AG09309 (cell line): ENCODE measurements around the genes KRT23, KRTAP2-3 and KRTAP4-12.

DNA sequence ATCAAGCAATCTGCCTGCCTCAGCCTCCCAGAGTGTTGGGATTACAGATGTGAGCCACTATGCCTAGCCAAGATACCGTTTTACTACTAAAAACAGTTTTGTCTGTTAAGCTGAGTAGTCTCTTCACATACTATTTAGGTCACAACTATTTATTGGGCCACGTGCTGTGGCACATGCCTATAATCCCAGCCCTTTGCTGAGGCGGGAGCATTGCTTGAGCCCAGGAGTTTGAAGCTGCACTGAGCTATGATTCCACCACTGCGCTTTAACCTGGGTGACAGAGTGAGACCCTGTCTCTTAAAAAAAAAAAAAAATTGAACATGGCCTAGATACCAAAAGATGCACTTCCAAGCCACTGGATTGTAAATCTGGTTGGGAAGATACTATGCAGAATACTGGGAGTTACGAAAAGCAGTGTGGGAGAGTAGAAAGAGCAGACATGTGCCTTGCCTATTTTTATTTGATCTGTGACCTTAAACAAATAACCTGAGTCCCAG, 16.4 kb upstream of the CDC6 start:
- RRBS, result no CpG with 5 or more reads among the region's 5 CpGs

DNA sequence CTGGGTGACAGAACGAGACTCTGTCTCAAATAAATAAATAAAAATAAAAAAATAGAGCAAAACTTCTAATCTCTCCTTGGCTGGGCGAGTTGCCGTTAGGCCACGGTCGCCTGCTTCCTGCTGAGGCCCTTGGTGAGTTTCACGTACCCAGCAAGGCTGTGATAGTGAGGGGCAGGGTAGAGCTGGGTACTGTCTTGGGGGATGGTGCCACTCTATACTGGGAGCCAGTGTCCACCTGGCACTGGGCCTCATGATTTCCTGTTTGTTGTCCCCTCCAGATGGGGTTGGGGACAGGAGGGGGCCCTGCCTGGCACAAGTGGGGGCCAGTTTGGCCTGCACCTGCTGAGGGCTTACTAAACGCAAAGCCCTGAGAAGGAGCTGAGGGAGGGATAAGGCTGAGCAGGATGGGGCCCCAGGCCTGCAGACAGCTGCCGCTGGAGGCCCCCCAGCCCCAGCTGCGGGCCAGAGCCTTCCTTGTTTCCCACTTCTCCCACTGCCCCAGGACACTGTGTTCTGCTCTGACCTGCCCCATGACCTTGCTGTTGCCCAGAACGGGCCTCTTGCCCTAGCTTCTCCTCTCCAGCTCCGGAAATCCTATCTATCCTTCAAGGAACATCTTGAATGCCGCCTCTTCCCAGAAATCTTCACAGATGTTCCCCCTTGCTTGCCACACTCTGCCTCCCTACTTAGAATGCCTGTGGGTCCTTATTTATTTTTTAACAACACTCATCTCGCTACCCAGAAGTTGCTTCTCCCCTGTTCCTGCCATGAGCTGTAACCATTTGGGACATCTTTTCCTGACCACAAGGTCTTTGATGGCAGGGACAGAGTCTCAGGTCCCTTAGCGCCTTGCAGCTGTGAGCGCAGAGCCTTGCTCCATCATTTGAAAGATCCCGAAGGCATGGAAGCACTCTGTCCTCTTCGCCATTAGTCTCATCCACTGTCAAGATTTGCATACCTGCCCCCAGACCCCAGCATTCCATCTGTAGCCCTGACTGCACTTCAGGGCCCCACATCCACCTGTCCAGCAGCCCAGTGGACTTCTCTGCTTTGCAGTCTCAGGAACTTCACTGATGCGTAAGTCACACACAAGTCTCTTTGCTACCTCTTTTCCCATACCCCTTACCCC, 25.2 kb downstream of the GJD3 start:
- RRBS, result no CpG with 5 or more reads among the region's 18 CpGs

DNA sequence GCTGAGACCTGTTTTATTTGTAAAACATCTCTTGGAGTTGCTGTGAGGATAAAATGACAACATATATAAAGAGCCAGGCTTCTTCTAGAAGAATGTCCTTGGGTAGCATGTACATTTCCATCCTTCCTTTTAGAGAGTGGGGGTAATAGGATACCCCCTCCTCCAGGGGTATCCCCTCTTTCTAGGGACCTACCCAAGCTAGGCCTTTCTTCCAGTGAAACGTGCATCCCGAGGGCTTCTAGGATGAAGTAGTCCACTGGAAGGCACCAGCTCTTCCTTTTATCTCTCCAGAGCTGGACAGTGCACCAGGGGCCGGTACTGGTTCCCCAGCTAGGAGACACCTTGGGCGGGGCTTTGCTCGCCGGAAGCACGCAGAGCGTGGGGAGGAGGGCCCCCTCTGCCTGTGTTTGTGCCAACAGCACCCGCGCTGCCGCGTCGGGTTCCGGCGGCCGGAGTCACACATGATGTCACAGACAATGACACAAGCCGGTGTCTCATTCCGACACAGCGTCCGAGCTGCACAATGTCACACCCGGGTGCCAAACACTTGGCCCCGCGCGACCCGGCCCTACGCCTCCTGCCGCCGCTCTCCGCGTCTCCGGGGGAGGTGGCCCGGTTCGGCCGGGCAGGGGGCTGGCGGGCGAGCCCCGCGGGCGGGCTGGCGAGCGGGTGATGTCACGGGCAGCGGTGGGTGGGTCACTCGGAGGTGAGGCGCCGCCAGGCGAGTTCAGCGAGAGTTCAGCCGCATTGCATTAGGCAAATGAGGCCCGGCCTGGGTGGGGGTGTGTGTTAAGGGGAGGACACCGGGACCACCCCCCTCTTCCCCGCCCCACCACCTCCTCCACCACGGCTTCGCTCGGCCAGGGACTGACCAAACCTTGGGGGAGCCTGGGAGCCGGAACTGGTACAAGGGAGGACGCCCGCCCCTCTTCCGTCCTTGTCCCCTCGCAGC, 23.3 kb downstream of the GJD3 start:
- RRBS, result 5% methylated on average over 21 of the region's 60 CpGs

DNA sequence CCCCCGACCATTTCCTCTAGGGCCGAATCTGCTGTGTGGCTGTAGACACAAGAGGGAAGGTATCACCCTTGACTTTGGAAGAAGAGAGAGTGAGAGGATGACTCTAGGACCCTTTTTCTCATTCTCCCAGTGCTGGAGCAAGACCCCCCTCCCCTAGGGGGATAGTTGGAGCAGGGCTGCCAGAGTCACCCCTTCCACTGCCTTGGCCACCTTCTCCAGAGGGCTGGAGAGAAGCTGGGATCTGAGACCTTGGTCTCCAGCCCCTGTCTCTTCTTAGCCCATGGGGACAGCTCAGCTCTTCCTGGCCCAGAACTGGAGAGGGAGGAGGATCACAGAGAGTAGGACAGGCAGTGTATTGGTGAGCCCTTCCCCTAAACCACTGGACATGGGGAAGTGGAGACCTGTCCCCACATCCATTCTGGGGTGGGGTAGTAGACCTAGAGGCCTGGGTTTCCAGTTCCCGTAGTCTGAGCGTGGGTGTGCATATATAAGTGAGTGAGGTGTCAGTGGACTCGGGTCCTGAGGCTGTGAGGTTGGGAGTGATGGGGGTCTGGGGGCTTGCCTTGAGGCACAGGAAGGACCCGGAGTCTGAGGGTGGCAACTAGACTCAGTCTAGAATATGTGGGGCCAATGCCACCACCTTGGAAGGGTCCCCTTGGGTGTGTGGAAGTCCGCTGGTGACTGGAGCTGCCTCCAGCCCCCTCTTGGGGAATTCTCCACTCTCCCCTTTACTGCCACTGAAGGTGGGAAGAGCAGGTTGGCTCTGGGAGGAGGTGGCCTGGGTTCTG, 20.1 kb downstream of the GJD3 start:
- RRBS, result no CpG with 5 or more reads among the region's 7 CpGs

DNA sequence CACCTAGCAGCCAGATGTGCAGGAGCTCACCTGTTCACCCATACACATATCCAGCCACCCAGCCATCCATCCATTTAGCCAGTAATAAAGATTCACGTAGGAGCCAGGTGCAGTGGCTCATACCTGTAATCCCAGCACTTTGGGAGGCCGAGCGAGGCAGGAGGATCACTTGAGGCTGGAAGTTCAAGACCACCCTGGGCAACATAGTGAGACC, 11.9 kb downstream of the GJD3 start:
- RRBS, result no CpG with 5 or more reads among the region's 3 CpGs

DNA sequence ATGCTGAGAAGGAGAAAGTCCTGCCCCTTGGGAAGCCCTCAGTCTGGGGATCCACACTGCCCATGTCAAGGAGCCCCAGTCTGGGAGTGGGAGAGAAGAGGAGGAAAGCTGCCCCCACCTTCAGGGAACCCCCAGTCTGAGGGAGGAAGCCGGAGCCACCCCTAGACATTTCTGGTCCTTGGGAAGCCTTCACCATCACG, 6.8 kb downstream of the GJD3 start:
- RRBS, result no CpG with 5 or more reads among the region's 2 CpGs

DNA sequence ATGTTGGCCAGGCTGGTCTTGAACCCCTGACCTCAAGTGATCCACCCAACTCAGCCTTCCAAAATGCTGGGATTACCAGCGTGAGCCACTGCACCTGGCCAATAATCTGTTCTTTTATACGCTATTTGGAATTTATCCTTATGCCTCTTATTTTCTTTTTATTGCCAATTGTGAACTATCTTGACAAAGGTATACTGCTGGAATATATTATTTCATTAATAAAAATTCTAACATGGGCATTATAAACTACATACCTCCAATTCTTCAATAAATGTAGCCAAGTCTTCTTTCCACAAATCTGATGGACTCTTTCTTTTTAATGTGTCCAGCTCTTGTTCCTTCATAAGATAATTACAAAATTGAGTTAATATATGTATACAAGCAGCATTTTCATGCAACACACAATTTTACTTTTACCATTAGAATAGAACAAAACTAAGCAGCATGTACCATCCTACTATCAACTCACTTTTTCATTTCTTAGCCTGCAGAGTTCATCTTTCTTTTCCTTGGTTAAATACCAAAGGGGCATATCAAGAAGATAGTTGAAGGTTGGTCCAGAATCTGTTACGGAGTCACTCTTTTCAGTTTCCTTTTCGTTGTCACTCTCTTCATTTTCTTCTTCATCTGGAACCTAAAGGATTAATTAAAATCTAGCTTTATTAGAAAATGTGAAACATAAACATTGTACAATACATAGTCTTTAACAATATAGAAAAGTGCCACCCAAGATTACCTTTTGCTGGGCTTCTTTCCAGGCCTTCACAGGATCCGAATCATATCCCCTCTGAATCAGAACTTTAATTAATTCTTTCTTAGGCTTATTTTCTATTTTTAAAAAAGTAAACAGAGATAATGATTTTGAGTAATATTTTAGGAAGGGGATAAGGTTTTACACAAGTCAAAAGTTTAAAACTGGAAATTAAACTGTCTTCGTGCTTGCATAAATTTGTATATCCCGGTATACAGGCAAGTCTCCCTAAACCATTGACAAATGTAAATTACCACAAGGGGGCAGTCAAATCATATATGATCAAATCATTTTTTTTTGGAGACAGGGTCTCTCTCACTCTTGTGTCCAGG, 19.1 kb downstream of the TOP2A start:
- RRBS, result no CpG with 5 or more reads among the region's 7 CpGs

DNA sequence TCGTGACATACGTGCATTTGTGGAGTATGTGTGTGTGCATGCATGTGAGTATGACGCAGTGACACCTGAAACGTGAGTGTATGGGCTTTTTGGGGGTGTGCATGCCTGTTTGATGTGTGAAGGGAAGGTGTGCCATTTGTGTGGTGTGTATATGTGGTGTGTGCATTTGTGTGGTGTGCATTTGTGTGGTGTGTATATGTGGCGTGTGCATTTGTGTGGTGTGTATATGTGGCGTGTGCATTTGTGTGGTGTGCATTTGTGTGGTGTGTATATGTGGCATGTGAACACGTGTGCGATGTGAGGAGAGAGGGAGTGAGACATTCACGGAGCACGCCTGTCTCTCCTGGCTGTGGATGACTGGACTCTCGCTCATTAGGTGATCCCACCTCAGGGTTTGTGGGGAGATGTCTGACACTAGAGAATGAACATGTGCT, 15.8 kb downstream of the IGFBP4 start:
- RRBS, result no CpG with 5 or more reads among the region's 11 CpGs

- RRBS, result no CpG with 5 or more reads among the region's 5 CpGs
Observed at GRCh38 chr17:40464240-40464591, 21.0 kb downstream of the IGFBP4 start.

DNA sequence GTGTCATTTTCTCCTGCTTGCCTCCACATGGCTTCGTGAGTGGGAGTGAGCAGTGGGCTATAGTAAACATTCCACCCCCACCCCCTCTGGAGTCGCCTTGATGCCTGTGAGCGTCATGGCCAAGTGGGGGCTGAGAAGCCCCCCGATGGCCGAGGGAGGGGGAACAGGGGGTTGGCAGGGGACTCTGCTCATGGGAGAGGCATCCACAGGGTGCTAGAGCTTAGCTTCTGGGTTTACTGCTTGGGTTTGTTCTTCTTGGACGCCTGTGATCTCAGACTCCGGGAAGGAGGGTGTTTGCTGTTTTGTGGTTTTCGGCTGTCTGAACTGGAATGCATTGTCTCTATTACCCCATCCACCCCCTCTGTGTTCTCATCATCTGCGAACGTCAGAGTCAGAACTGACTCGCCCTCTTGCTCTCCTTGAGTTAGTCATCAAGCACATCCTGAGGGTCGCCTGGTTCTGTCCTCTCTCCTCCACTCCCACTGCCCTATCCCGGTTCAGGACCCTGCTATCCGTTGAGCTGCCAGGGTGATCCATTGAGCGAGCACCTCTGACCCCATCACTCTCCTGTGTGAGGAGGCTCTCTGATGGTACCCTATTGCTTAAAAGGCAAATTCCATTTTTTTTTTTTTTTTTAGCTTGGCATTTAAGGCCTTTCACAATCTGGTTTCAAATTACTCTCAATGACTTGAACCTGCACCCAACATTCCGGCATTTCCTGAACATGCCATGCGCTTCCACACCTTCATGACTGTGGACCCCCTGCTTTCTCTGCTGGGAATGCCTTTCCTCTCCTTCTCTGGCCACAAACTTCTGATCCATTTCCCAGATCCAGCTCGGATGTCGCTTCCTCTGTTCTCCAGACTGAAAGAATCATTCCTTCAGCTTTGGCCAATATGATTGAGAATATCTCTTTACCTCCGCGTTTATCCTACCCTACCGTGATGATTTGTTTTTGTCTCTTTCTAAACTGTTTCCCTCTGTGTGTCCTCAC, 15.2 kb downstream of the TNS4 start:
- RRBS, result no CpG with 5 or more reads among the region's 22 CpGs

- RRBS, result no CpG with 5 or more reads among the region's 13 CpGs
Observed at GRCh38 chr17:40542105-40542583, 23.1 kb downstream of the CCR7 start.

DNA sequence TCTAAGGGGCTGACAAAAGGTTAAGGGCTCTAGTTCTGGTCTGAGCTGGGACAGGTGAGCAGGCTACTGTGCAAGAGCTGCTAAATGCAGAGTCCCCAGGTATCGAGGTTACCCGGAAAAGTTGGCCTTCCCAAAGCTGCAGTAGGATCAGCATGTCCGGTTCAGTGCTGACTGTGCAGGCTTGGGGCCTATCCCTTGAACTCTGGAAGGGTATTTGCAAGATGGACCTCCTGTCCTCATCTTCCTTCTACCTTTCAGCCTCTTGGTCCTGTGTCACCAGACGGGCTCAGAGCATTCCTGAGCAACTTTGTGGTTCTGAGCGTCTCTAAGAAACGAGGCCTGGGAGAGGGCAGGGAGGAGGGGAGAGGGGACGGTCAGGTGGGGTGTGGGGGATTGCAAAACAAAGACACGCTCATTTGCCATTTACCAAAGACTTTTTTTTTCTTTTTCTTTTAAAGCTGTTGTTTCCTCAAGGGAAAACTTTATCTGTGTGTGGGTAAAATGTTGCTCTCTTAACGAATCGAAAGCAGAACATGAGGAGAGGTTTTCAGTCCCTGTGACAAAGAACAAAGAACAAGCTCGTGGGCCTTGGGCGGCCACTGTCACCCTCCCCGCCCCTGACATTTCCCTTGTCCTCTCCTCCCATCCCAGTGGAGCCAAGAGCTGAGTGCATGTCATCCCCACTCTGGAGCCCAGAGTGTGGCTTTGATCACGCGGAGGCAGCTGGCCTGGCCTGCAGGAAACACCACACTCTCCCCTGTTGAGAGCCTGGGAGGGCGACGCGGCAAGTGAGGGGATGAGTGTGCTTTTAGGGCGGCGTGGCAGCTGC, 11.7 kb downstream of the CCR7 start:
- RRBS, result 57% methylated on average over 1 of the region's 20 CpGs

- RRBS, result 2% methylated on average over 49 of the region's 77 CpGs
Observed at GRCh38 chr17:40818619-40819494, 3.6 kb downstream of the KRT10 start.

GRCh38 chr17:40937065-40938041, at the start of gene KRT23:
Gene KRT23 (minus strand): TSS chr17:40937646.
- RRBS, result no CpG with 5 or more reads among the region's 14 CpGs

GRCh38 chr17:41059121-41059907, 600 bp downstream of the KRTAP2-3 start:
- RRBS, result no CpG with 5 or more reads among the region's 21 CpGs

DNA sequence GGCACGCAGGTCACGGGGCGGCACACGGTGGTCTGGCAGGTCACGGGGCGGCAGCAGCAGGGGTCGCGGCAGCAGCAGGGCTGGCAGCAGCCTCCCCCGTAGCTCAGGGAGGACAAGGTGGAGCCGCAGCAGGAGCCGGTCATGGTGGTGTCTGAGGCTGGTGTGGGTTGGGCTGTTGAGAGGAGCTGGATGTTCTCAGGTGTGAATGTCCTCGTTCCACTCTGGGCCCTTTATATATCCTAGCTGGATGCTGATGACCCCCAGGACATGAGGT, at the start of gene KRTAP2-3:
TSS of gene KRTAP2-3 (minus strand) at position 207 of the 274 bp plus-strand sequence.
- RRBS, result no CpG with 5 or more reads among the region's 12 CpGs

DNA sequence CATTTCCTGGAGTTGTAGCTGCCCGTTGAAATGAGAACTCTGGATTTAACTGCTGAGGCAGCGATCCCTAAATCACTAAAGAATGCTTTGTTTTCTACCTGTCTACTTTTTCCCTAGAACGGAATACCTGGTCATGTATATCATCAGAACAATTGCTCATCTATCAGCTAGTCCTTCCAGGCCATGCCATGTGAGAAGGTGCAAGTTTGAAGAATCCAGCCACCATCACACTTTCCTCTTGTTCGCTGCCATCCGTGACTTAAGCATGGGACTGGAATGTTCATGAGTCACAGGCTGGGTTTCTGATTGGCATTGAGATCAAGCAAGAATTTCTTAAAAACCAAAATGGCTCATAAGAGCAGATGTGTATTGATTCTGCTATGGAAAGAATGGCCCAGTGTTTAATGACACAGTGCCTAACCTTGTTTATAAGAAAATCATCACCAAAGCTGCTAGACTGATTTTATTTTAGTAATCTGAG, 308 bp upstream of the KRTAP2-3 start:
- RRBS, result no CpG with 5 or more reads among the region's 5 CpGs

DNA sequence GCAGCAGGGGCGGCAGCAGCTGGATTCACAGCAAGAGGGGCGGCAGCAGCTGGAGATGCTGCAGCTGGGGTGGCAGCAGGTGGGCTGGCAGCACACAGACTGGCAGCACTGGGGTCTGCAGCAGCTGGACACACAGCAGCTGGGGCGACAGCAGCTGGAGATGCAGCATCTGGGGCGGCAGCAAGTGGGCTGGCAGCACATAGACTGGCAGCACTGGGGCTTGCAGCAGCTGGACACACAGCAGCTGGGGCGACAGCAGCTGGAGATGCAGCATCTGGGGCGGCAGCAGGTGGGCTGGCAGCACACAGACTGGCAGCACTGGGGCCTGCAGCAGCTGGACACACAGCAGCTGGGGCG, 356 bp downstream of the KRTAP4-11 start:
- RRBS, result no CpG with 5 or more reads among the region's 7 CpGs

DNA sequence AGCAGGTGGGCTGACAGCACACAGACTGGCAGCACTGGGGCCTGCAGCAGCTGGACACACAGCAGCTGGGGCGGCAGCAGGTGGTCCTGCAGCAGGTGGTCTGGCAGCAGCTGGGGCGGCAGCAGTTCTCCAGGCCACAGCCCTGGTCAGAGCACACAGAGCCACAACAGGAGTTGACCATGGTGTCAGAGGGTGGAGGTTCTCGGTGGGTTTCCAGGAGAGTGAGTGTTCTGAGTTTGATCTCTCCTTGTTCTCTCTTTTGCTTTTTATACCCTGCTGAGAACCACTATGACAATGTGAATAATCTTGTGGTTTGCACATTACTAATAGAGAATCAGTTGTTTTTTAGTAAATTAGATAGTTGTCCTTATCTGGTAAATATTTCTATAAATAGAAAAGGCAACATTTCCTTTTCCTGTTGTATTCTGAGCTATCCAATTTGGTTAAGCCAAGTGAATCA, at the start of gene KRTAP4-12:
TSS of gene KRTAP4-12 (minus strand) at position 241 of the 460 bp plus-strand sequence.
- RRBS, result no CpG with 5 or more reads among the region's 3 CpGs